Monocyte (primary cell): ENCODE measurements around the gene CACNA1G.

- PRO-cap, 2 experiments: no peak in any of the 2 experiments
Measured at GRCh38 chr17:49890468-49890841, 42.6 kb upstream of the TAC4 start.

DNA sequence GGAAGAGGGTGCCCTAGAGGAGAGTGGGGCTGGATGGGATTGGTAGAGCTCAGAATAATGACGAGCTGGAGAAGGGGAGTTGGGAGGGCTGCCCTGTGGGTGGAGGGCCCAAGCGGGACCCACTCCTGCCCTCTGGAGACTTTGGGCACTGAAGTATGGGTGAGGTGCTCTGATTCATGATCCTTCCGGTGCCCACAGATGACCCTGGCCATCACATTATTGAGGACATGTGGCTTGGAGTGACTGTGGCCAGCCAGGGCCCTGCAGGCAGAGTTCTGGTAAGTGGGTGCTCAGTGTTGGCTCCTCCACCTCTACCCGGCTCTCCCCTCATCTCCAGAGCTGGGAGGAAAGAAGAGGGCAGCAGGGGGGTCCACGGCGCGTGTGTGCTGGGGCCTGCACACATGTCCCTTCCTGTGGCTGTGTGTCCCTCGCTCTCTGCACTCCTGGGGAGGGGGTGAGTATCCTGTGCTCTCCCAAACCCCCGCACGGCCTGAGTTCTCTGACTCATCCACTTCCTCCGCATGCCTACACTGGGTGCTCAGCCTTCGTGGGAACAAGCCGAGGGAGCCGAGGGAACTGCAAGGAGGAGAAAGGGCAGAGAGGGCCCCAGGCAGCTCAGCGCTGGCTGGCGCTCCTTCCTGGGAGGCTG is 8.5 kb downstream of the ITGA3 start:
- PRO-cap, 2 experiments: no peak in any of the 2 experiments

- PRO-cap, 2 experiments: no peak in any of the 2 experiments
Measured at GRCh38 chr17:50111438-50111960, 16.3 kb downstream of the PDK2 start.

DNA sequence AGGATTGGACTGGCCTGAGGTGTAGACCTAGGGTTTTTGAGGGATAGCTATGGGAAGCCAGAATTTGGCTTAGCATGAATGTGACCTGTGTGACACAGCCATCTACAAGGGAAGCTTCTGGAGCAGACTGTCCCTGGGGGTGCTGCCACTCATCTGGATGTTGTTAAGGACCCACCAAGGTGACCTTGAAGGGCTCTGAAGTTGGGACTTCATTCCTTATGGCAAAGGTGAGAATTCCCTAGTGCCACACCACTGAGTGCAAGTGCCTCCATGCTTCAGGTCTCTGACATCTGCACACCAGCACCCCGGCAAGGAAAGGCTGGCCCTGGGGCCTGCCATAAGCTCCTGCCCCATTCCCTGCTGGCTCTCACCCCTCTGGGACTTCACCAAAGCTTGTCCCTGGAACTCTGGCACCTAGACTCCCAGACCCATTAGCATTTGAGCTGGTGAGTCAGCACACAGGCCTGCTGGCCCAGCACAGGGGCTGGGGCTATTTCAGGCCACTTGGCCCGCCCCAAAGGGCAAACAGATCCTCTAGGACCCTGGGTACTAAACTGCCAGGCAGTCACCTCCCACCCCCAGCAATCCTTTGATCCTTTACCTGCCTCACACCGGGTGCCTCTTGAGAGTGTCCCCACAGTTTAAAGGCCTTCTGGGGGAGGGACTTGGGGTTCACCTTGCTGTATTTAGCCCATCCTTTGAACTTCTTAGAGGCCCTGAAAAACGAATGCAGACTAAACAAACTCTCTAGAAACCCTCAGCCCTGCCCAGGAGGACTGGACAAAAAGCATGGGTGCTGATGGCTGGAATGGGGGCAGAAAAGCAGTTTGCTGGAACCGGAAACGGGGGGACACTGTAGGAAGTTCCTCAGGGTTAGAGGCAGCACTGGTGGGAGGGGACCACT is 3.1 kb upstream of the SAMD14 start:
- PRO-cap, 2 experiments: peak in 2 of 2 experiments; most common minus-strand start position 585 of the sequence (in 1)

DNA sequence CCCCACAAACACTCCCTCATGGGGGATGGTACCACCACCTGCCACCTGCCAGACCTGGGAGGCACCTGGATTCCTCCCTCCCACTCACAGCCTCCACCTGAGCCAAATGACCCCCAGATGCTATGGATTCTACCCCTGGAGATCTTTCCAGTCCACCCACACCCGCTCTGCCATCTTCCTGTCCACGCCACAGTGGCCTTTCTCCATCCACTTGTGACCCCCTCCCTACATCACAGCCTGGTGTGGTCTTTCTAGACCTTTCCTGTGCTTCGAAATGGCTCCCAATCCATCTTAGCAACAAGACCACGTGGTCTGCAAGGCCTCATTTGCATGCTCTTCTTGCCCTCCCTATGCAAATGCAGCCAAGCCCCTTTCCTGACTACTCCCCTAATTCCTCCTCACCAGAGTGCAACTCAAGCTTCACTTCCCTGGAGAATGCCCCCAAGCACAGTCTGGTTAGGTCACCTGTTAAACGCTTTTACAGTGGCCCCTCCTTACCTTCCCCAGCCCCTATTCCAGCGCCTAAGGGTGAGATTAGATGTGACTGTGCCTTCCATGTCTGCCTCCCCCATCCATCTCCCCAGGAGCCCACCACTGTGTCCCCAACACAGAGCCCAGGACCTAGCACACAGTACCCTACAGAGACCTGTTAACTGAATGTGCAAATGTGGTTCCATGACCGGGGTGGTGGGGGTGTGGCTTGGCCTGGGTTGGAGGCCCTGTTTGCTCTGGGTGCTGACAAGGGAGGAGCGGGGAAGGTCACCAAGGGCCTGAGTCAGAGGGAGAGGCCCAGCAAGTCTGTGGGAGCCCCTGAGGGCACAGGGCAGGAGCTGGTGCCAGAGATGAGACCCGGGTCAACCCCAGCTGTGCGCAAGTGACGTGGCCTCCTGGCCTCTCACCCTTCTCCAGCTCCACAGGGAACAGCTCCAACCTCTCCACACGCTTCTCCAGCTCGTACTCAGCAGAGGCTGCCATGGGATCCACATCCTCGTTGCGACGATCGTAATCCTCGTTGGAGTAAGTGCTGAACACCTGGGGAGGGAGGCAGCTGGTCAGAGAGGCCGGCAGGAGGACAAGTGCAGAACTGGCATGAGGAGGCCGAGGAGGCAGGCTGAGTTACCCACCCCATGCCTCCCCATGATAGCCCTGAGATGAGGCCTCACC is 5.9 kb downstream of the PPP1R9B start:
- PRO-cap, 2 experiments: peak in 1 of 2 experiments; most common plus-strand start position 839 of the sequence (in 1)

DNA sequence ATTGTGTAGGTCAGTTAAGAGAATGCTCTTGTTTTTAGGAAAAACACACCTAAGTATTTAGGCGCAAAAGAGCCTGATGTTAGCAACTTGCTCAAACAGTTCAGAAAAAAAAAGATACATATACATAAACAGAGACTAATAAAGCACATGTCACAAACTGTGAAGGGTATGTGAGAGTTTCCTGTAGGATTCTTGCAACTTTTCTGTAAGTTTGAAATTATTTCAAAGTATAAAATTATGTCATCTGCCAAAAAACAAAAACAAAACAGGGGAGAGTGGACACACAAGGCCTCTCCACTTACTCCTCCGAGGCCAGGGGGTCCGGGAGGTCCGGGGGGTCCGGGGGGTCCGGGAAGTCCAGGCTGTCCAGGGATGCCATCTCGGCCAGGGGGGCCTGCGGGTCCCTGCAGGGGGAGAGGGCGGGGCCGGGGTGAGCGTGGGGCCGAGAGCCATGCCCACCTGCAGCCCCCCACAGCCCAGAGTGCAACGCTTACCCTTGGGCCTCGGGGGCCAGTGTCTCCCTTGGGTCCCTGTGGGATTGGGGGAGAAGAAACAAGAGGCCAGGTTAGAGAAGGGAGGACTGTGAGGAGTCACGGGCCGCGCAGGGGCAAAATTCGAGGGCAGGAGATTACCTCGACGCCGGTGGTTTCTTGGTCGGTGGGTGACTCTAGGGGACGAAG is 2.4 kb downstream of the COL1A1 start:
- PRO-cap, 2 experiments: no peak in any of the 2 experiments

GRCh38 chr17:50206873-50207281 is 5.4 kb upstream of the COL1A1 start:
- PRO-cap, 2 experiments: no peak in any of the 2 experiments

DNA sequence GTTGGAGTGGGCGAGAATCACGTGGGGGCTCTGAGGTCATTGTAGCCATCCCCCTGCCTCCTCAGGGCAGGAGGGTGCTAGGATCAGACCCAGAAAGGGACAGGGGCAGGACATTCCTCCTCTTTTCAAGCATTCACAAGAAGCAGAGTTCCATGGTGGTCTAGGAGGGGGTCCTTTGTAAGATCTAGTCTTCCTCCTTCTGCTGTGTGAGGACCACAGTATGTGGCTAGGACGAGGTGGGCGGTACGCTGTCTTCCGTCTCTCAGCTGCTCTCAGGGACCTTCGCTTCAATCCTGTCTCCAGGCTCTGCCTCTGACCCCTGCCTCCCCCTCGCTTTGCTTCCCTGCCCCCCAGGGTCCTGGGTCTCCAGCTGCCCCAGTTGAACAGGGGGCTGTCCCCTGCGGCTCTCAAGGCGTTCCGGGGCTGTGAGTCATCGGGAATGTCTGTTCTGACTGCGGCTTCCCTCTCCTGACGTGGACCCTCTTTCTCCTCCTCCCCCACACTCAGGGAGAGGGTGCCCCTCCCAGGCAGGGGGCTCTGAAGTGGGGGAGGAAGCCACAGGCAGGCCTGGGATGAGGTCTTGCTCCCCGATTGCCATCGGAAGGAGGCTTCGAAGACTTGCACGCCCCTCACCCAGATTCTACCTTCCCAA is 8.8 kb upstream of the COL1A1 start:
- PRO-cap, 2 experiments: no peak in any of the 2 experiments

DNA sequence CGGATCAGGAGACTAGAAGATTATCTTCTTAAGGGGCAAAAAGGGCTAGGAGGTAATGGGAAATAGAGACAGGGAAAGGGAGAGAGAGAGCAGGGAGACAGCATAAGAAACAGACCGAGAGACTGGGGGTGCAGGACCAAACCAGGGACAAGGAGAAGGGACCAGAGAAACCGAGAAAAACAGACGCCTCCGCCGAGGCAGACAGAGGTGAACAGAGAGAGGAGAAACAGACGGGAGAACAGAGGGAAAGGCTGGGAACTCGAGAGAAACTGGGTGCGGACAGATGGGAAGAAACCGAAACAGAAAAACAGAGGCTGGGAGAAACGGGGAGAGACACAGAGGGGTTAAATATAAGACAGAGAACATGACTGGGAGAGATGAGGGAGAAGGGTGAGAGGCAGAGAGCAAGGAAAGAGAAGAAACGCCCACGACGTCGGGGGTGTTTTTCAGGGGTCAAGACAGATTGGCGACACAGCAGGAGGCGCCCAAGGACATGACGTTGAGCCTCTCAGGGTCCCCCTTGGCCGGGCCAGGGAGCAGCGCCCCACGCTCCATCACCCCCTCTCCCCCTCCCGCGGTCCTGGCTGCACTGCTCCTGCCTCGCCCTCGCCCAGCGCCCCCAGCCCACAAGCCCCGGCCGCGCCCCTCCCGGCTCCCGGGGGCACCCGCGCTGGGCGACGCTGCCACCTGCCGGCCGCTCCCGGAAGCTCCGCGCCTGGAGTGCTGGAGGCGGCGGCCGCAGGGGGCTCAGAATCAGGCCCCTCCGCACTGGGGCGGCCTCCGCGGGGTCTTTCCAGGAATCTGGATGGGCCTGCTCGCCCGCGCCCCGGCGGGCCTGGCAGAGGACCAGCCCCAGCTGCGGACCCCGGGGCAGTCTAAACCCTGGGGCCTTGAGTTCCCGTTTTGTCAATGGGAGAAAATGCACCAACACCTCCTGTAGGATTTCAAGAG is 1.4 kb upstream of the TMEM92 start:
- PRO-cap, 2 experiments: no peak in any of the 2 experiments

GRCh38 chr17:50275204-50275606 is 939 bp downstream of the TMEM92 start:
- PRO-cap, 2 experiments: no peak in any of the 2 experiments

DNA sequence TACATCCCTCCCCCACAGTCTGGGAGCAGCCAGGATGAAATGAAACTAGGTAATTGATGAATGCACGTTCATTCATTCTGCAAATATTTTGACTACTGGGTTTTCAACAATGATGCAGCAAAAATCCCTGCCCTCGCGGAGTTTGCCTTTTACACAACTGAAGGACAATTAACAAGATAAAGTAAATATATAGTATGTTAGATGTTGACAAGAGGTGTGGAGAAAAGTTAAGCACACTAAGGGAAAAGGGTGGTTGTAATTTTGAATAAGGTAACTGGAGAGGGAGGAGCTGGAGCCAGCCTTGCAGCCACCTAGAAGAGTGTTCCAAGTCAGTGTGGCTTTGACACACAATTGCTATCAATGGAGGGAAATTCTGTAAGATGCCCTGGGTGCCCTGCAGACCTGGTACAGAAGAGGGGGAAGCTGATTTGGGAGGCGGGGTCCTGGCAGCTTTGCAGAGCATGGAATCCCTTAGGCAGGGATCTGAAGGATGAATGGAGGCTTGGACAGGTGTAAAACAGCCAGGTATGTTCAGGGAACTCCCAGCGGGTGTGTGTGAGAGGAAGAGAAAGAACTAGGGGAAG is 2.5 kb downstream of the TMEM92 start:
- PRO-cap, 2 experiments: no peak in any of the 2 experiments

- PRO-cap, 2 experiments: no peak in any of the 2 experiments
Measured at GRCh38 chr17:50347284-50348032, 1.5 kb downstream of the XYLT2 start.

- PRO-cap, 2 experiments: no peak in any of the 2 experiments
Measured at GRCh38 chr17:50421188-50422246, 4.5 kb upstream of the ACSF2 start.

DNA sequence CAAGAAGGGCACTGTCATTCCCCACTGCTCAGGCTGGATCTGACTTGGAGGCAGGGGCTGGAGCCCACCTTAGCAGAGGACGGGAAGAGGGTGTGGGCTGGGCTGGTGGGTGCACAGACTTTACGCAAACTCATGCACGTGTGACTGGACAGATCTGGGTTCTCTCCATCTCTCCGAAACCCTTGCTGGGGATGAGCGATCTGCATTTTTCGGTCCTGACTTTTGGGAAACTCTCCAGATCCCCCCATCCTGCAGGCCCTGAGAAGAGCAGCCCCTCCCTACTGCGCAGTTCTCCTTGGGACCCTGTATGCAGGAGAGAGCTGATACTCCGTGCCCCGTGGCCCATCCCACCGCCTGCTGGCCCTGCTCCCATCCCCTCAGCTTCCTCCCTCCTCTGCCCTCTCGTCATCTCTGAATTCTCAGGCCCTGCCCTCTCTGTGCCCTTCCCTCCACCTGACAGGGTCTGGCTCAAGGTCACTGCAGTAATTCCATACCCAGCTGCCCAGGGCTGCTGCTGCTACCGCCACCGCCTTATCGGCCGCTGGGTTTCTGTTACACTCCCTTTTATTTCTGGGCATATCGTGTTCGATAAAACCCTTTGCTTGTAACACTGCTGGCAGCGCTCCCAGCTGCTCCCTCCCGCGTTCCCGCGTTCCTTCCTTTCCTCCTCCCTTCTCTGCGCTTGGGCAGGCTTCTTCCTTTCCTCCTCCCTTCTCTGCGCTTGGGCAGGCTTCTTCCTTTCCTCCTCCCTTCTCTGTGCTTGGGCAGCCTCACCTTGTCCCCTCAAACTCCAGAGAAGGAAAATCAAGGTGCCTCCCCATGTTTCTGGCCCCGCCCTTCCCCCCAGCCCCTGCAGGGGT is 1.1 kb downstream of the EPN3 start:
- PRO-cap, 2 experiments: no peak in any of the 2 experiments

GRCh38 chr17:50560249-50561366 is at the start of gene CACNA1G:
Gene CACNA1G (plus strand): TSS chr17:50560715.
- PRO-cap, 2 experiments: peak in 2 of 2 experiments; most common plus-strand start chr17:50560724 (in 1); most common minus-strand start chr17:50561182 (in 2)

GRCh38 chr17:50630377-50630915 is 4.2 kb upstream of the ABCC3 start:
- PRO-cap, 2 experiments: no peak in any of the 2 experiments

DNA sequence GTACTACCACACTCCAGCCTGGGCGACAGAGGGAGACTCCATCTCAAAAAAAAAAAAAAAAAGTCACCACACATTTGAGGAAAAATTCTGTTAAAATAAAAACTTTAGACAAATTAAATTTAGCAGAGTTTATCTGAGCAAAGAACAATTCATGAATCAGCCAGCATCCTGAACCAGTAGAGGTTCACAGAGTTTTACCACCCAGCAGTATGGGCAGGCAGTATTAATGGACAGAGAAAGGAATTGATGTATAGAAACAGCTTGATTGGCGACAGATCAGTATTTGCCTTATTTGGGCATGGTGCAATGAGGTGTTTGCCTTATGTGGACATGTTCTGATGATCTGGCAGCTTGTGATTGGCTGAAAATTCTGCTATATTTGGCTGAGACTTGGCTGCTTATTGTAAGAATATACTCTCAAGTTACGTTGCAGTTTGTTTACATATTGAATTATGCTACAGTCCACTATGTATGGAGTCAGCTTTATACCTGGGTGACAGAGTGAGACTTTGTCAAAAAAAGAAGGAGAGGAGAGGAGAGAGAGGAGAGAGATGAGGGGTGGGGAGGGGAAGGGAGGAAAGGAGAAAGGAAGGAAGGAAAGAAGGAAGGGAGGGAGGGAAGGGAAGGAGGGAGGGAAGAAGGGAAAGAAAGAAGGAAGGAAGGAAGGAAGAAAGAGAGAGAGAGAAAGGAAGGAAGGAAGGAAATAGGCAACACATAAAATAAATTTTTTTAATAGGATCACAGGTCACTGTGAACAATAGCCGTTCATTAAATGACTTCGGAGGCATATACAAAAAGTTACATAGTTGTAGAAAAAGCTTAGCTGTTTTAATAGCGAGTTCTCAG is 14.6 kb downstream of the ABCC3 start:
- PRO-cap, 2 experiments: no peak in any of the 2 experiments

DNA sequence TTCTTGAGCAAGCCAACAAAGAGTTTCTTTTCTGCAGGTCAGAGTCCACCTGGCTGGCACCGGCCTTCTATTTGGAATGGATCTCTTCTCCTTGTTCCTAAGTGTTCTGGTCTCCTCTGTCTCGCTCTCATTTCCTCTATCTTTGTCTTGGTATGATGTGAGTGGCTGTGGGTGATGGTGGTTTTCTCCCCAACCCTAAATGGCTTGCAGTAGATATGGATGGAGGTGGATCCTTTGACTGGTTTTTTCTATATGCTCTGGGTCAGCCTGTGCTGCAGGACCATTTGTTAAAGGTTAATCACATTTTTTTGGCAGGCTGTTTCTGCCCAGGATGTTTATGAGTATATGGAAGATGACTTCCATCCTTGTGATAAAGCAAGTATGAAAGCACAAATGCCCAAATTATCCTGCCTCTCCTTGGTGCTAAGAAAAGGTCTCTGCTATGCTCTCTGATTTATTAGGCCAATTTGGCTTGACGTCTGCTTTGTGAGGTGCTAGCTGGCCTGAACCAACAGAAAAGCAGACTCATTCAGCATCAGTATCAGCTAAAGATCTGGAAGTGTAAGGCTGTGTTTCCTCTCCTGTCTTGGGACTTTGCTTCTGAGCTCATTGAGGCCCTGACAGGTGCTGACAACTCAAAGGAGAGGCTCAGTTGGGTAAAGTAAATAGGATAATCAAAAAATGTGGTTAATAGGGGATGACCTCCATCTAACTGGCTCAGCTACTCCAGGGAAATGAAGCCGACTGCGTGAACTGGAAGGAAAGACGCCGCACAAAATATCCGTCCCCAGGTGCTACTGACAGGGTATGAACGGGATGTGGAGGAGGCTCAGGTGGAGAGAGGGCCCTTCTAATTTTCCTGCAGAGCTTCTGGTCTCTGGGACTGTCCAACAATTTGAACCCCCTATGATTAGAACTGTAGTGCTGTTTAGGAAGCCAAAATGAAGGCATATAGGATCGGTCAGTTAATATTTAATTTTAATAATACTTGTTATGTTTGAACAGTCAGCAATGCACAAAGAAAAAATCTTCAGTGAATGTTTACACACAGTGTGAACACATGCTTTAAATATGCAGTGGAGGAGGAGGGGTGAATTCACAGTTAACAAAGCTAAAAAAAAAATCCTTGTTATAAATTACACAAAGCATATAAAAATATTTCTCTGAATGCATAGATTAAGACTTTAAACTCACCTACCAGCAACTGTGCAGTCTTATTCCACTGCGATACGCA is 15.1 kb downstream of the ANKRD40 start:
- PRO-cap, 2 experiments: no peak in any of the 2 experiments

- PRO-cap, 2 experiments: peak in 1 of 2 experiments; most common plus-strand start chr17:50765585 (in 1)
Measured at GRCh38 chr17:50765462-50766077, 1.7 kb downstream of the ANKRD40CL start.

GRCh38 chr17:50828520-50829102 is 6.8 kb upstream of the WFIKKN2 start:
- PRO-cap, 2 experiments: no peak in any of the 2 experiments